ENCODE measurements around the genes CHTF18, TPSB2, TPSAB1 and TMEM204.

- PRO-cap = no peak
These were observed 8.7 kb upstream of the MSLN start for GRCh38 chr16:751761-752271.

DNA sequence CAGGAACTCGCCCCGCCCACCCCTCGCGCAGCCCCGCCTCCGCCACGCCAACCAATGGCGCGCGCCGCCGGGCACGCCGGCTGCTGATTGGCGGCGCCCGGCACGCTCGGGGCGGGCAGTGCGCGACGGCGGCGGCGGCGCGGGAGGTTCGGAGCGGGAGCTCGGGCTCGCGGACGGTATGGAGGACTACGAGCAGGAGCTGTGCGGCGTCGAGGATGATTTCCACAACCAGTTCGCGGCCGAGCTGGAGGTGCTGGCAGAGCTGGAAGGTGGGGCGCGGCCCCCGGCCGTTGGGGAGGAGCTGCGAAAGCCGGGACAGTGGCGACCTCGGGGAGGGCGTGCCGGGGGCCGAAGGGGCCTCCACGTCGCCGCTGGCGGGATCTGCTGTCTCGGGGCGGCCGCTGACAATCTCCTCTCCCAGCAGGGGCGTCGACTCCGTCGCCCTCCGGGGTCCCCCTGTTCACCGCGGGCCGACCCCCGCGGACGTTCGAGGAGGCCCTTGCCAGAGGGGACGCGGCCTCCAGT, at the start of gene CHTF18:
Gene CHTF18, plus strand, starts transcription at position 114 of the 525 bp plus-strand sequence.
- PRO-cap = bidirectional peak, plus-strand start at position 145 of the sequence, minus-strand start outside the sequence

DNA sequence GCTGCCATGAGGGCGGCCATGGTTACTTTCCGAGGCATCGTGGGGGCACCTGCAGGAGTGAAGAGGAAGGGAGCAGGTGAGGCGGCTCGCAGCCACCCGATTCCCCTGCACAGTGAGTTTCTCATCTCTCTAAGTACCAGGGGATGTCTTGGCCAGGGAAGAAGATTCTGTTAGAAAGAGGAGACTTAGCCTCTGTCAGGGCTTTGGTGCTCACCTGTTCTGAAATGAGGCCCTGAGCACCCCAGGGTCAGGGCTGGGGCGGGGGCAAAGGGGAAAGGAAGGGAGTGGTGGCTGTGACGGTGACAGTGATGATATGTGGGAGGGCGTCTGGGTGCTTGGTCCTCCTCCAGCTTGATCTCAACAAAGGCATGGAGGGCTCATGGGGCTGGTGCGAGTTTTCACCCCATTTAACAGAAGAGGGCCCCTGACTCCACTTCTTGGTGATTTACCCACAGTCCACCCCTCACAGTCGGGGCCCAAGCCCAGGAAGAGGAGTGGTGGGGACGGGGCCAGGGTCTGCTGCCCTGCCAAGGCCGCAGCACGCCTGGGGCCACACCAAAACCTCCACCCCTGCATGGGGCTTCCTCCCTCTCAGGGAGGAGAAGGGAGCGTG, 15.1 kb downstream of the SOX8 start:
- PRO-cap = no peak

DNA sequence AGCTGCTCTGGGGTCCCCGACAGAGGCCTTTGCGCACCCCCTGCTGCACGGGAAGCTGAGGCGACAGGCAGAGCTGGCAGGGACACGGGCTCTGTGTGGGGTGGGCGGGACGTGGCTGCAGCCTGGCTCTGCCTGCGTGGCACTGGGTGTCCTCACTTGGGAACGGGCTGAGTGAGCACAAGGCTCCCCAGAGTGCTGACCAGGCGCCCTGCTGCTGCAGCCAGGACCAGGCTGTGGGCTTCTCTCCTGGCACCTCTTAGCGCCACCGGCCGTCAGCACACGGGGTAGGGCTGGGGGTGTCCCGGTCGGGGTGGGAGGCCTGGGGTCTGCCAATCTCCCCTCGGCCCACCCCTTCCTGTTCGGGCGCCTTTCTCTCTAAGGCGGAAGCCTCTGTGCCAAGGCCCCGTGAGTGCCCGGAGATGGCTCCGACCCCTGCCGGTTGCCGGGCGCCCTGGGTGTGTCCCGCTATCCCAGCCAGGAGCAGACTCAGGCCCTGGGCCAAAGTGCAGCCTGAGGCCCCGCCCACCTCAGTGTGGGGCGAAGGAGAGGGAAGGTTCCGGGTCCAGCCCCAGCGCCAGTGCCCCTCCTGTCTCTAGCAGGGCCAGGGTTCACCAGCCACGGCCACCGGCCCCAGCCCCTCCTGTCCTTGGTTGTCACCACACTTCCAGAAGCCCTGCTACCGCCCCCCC, 6.4 kb downstream of the C1QTNF8 start:
- PRO-cap = no peak

- PRO-cap = no peak
These were observed 27.5 kb upstream of the CACNA1H start for GRCh38 chr16:1125374-1125873.

DNA sequence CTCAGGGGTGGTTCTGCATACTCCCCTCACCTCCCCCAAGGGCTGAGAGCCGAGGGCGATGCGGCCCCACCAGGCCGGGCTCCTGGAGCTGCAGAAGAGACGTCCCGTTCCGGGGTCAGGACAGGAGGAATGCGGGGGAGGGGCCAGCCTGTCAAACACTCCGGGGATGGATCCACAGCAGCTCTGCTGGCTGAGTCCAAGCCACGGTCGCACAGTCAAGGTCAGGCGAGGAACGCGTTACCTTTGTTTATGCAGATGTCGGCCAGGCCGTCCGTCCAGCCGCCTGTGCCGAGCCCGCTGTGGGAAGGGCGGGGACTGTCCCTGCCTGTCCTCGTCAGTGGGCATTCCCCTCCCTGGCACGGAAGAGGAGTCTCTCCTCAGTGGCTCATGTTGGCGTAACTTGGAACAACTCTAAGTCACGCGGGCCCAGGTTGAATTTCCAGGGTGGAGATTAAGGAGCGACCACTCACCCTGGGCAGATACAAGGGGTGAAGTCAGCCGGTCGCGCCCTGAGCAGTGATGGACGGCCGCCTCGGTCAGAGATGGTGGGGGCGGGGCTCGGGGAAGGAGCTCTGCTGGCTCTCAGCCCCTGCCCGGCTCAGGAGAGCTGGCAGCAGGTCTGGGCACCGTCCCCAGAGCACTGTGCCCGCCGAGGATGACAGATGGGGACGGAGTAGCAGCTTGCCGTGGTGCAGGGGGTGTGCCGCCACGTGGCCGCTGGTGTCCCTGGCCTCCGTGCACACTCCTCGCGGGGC, 7.2 kb downstream of the CACNA1H start:
- PRO-cap = no peak

DNA sequence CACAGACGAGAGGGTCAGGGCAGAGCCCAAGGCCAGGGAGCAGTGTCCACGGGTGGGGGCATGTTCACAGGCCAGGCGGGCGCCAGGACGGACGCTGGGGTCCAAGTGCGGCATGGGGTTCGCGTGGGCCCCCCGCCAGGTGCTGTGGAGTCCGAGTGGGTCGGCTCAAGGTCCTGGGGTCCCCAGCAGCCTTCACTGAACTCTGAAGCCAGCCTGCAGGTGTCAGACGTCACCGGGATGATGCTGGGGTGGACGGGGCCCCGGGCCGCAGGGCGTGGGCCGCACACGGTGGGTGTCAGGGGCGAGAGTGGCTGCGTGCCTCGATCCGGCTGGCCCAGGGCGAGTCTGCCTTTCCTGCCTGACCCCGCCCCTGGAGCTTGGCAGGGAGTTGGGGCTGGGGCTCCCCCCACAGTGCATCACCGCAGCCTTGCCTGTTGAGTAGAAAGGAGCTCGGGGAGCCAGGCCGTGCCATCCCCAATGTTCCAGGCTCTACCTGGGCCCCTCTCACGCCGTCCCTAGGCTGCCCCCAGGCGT, 19.0 kb downstream of the CACNA1H start:
- PRO-cap = no peak

GRCh38 chr16:1183072-1183676, 30.3 kb downstream of the CACNA1H start:
- PRO-cap = no peak

GRCh38 chr16:1229802-1230399, at the start of gene TPSB2:
Gene TPSB2, minus strand, starts transcription at chr16:1230184.
- PRO-cap = no peak

DNA sequence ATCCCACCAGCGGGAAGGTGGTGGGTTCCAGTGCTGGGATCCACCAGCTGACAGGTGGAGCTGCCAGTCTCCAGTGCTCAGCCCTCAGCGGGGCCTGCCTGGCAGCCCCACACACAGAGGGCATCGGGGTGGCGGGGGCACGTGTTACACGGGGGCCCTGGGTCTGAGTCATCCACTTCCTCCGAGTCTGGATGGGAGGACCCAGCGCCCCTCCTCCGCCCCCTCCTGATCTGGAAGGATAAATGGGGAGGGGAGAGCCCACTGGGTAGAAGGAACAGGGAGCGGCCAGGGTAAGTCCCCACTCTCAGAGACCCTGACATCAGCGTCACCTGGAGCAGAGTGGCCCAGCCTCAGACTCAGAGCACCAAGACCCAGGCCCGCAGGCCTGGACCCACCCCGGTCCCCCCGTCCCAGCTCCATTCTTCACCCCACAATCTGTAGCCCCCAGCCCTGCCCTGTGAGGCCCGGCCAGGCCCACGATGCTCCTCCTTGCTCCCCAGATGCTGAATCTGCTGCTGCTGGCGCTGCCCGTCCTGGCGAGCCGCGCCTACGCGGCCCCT, at the start of gene TPSAB1:
Gene TPSAB1, plus strand, starts transcription at position 267 of the 560 bp plus-strand sequence.
- PRO-cap = no peak

GRCh38 chr16:1290997-1291231, 18.5 kb upstream of the UBE2I start:
- PRO-cap = no peak

DNA sequence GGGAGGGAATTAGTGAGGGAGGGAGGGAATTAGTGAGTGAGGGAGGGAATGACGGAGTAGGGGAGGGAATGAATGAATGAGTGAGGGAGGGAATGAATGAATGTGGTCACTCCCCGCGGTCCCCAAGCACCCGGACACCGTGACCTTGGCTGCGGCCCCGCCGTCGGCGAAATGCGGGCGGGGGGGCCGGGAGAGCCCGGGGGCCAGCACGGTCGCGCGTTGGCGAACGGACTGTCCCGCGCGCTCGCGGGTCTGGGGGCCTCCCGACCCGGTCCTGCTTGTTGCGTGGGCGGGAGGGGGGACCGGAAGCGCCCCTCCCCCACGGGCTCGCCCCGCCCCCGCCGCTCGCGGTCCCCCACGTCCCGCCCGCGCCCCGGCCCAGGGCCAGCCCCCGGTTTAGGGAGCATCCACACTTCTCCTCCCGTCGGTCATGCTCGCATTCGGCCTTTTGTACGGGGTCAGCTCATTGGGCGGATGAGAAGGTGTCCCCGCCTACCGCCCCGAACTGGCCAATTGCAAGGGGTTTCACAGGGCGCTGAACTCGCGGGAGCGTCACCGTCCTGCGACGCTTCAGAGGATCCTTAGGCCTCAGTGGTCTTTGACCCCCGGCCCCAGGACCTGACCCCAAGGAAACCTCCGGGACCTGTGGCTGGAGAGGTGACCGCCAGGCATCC, 684 bp upstream of the UBE2I start:
- PRO-cap = bidirectional peak, plus-strand start at position 538 of the sequence, minus-strand start at position 281 of the sequence

- PRO-cap = no peak
These were observed 1.6 kb upstream of the CCDC154 start for GRCh38 chr16:1445801-1446436.

DNA sequence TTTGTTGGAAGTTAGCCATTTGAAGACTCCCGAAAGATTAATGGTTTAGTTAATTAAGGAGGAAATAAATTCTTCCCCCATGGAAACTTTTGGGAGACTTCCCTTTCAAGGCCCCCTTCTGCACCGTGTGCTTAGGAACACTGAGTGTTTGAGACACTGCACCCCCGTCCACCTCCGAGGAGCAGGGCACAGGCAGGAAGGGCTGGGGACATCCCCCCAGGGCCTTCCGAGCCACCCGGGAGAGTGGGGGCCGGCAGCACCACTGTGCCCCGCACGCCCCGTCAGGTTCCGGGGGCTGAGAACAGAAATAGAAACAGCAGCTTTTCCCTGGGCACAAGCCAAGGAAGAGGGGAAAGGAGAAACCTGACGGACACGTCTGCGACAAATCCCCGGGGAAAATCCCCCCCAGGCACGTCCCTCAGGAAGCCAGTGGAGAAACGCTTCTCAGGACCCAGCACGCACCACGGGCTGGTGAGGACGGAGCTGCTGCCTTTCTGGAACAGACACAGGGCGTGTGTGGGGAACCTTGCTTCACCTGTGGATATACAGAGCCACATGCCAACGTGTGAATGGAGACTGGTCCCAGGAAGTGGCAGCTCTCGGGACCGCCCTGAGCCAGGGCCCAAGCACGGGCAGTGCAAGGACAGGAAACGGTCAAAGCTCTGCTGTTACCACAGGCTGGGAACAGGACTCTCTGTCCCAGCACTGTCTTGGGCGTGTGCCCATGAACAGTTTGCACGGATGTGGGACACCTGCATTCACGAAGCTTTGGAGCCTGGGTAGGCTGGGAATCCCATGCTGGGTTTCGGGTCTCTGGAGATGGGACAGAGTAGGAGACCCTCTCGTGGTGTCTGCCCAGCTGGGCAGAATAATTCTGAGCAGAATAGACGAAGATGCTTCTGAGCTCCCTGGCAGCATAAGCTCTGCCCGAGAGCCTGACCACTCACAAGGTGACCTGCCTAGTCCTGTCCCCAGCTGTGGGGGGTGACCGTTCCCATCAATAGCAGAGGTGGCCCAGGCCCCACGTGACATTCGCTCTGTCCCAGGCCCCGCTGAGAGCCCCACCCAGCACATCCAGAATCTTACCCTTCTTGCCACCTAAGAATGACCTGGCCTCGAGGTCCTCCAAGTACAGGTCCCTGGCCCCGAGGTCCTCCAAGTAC, 1.2 kb upstream of the TMEM204 start:
- PRO-cap = no peak

DNA sequence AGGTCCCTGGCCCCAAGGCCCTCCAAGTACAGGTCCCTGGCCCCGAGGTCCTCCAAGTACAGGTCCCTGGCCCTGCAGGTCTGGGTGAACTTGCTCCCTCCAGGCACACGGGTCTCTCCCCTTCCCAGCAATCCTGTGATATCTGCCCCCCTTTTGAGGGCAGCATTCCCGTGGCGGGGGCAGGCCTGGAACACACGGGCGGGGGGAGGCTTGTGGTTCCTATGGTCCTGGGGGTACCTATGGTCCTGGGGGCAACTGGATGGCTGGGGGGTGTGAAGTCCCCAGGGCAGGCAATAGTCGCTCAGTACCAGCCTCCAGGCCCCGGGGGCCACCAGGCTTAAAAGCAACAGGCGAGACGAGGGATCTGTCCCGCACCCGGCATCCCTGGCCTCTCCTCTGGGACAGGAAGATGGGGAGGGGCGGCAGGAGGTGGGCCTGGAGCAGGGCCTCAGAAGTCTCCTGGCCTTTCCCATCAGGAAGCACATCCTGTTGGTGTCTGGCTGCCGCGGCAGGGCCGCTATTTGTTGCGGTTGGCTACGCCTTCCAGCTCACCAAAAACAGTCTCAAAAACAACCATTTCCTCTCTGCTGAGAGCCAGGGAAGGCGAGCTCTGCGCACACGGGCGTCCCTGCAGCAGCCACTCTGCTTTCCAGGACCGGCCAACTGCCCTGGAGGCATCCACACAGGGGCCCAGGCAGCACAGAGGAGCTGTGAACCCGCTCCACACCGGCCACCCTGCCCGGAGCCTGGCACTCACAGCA, at the start of gene TMEM204:
Gene TMEM204, plus strand, starts transcription at position 575 of the 761 bp plus-strand sequence.
- PRO-cap = no peak

- PRO-cap = no peak
These were observed 22.7 kb downstream of the TMEM204 start for GRCh38 chr16:1556162-1556597.

GRCh38 chr16:1699008-1699849, 6.8 kb upstream of the MAPK8IP3 start:
- PRO-cap = no peak

DNA sequence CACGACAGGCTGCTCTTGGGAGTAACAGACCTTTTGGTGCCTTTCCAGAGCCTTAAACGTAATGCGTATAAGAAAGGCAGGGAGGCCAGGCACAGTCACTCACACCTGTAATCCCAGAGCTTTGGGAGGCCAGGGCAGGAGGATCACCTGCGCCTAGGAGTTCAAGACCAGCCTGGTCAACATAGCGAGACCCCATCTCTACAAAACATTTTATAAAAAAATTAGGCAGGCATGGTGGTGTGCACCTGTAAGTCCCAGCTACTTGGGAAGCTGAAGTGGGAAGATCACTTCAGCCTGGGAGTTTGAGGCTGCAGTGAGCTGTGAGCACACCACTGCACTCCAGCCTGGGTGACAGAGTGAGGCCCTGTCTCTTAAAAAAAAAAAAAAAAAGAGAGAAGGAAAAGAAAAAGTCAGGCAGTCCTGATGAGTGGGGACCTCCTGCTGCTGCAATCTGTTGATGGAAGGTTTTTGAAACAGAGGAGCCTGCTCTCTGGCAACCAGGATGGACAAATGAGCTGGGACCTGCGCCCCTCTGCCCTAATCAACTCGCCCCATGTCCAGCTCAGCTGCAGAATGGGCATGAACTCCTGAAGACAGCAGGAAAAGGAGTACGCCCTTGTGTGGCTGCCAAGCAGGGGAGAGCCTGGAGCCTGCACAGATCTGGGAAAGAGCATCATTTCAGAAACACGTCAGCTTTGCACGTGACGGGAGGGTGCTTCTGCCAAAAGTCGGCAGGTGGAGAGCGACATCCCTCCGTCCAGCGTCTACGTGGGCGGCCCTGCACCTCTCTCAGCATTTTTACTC, 18.8 kb downstream of the NME3 start:
- PRO-cap = no peak

GRCh38 chr16:1769168-1769999, 2.0 kb downstream of the NME3 start:
- PRO-cap = no peak

DNA sequence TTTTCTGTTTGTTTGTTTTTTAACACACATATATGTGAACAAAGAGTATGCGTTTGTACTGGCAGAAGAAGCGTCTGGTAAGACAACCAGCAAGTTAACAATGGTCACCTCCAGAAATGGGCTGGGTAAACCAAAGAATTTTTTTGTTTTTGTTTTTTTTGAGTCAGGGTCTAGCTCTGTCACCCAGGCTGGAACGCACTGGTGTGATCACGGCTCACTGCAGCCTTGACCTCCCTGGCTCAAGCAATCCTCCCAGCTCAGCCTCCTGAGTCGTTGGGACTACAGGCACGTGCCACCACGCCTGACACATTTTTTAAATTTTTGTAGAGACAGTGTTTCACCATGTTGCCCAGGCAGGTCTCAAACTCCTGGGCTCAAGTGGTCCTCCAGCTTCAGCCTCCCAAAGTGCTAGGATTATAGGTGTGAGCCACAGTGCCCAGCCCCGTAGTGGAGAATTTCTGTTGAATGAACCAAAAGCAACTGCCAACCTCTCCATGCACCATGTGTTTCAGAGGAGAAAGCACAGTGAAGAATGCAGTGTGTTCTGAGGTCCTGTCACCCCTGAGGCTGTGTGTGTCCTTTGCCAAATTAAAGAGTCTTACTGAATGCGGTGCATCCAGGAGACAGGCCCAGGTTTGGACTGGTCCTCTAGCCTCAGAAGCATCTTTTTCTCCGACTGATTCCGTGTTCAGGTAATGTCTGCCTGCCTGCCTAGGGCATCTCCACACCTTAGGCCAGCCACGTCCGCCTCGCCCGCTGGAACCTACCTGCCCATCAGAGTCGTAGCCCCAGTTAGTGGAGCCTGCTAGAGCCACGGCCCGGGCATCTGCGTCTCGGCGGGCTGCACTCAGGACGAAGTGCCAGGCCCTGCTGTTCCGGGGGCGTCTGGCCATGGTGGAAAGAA, 1.5 kb downstream of the SPSB3 start:
- PRO-cap = no peak